AG10803 (cell line): ENCODE data around the gene SLC25A51.

DNA sequence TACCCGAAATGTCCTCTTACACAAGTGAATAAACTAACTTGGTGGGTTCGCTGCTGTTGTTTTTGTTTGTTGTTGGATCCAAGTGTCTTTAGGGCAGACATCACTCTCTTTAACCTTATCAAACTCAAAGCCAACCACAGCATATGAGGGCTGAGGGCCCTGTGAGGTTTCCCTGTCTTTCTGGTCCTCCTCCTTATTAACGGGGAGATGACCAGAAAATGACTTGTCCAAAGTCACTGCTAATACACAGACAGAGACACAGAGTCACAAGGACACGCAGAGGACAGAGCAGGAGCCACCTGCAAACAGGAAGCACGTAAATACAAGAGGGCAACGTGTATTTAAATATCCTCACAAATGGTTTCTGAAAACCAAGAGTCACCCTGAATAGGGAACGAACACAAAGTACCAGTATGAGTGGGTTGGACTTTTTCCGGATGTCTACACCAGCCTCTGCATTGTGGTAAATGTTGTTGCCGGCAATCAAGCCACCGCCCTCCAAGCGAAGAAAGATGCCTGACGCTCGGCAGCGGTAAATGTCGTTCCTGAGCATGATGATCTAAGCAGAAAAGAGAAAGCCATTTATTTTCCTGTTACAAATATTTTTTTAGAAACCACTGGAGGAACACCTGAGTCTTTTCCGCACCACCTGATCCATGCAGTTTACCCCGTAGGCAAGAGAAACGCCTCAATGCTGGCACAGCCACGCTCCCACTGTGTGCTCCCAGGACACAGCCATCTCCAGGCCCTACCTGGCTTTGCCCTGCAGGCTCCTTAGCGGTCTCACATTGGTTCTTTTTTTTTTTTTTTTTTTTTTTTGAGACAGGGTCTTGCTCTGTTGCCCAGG, 44.5 kb downstream of the FBXO10 start:
- RRBS = no CpG with 5 or more reads among the region's 20 CpGs

DNA sequence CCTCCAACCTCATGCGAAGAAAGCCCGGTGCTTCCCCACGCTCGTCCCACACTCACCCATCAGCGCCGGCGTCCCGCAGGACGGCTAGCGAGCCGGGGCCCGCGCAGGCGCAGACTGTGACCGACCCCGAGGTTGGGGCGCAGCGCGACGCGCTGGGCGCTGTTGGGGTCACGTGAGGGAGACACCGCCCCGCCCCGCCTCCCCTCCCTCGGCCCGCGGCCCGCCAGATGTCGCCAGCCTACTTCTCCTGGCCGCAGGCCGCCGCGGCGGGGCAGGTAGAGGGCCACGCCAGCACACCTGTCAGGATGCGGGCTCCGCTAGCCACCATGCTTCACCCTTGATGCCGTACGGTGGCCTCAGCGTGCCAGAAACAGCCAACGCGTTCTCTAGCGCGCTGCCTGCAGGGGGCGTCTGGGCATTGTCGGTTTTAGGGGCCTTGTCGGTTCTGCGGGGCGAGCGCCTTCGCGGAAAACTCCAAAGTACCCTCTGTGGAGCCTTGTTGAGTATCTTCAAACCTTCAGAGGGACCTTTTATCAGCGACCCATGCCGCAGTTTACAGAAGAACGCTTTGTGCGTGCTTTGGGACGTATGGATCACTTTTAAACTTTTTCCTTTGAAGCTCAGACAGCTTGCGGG, at the start of gene SLC25A51:
Gene SLC25A51, minus strand, starts transcription at position 116 of the 636 bp plus-strand sequence.
- RRBS = 0% methylated on average over 2 of the region's 60 CpGs

GRCh38 chr9:37938339-37939421, 34.8 kb upstream of the SLC25A51 start:
- RRBS = 2% methylated on average over 9 of the region's 25 CpGs

DNA sequence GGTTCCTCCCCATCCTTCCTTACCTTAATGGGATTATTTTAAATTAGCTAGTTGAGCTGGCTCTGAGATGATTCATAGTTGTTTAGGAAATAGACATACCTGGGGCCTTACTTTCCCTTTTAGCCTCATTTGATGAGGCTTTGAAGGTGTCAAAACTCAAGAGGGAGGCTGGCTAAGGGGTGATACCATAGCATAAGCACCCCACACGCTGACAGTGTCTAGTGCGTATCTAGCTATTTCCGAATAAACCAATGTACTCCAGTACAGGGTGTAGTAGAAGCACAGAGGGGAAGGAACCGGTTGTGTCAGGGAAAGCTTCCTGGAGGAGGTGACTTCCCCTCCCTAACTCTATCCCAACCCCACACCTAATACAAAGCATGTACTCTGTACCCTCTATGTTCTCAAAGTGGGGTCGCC, 63.3 kb upstream of the SLC25A51 start:
- RRBS = no CpG with 5 or more reads among the region's 5 CpGs

GRCh38 chr9:37984844-37985553, 81.1 kb upstream of the SLC25A51 start:
- RRBS = no CpG with 5 or more reads among the region's 18 CpGs

GRCh38 chr9:38018857-38019978, 49.8 kb downstream of the SHB start:
- RRBS = no CpG with 5 or more reads among the region's 12 CpGs

- RRBS = 49% methylated on average over 2 of the region's 16 CpGs
Measured at GRCh38 chr9:38038399-38039260, 30.4 kb downstream of the SHB start.

GRCh38 chr9:38044049-38044537, 24.9 kb downstream of the SHB start:
- RRBS = 40% methylated on average over 2 of the region's 7 CpGs

GRCh38 chr9:38058069-38058639, 10.9 kb downstream of the SHB start:
- RRBS = no CpG with 5 or more reads among the region's 5 CpGs

- RRBS = no CpG with 5 or more reads among the region's 34 CpGs
Measured at GRCh38 chr9:39464365-39464970, 109.0 kb downstream of the SPATA31A1 start.

DNA sequence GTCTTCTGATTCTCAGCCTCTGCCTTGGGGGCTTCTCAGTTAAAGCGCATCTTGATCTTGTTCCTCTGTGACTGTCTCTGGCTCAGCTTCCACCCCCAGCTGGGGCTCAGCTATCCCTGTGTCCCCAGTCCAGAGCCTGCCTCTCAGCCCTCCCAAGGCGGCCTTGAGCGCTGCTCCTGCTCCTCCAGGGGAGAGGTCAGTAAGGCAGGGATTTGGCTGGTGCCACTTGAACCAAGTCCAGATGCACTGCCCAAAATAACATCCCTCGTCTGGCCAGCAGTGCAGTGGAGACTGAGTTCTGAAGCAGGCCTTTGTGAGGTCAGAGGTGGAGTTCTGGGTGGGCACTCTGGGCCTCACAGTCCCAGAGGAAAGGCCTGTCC, 629.8 kb downstream of the FOXD4L6 start:
- RRBS = no CpG with 5 or more reads among the region's 4 CpGs

- RRBS = no CpG with 5 or more reads among the region's 4 CpGs
Measured at GRCh38 chr9:40601000-40601868, 527.2 kb downstream of the FOXD4L6 start.

GRCh38 chr9:41272779-41273564, 83.9 kb upstream of the ZNG1F start:
- RRBS = no CpG with 5 or more reads among the region's 50 CpGs

DNA sequence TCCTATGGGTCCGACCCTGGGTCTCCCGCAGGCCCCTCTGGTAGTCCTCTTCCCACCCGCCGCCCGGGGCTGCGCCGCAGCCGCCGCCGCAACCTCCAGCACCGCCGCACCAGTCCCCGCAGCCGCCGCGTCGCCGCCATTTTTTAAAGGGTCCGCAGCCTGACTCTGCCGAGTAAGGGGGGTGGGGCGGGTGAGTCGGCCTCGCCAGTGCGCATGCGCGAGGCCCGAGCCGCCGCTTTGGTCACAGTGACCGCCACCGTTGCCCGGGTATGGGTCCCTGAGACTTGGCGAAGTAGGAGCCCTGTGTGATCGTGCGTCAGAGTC, 169.5 kb upstream of the ZNG1F start:
- RRBS = no CpG with 5 or more reads among the region's 35 CpGs

- RRBS = no CpG with 5 or more reads among the region's 28 CpGs
Measured at GRCh38 chr9:41652046-41652626, 463.0 kb upstream of the ZNG1F start.

GRCh38 chr9:41653996-41654902, 465.1 kb upstream of the ZNG1F start:
- RRBS = no CpG with 5 or more reads among the region's 31 CpGs

- RRBS = no CpG with 5 or more reads among the region's 2 CpGs
Measured at GRCh38 chr9:42306614-42307099, 123.2 kb downstream of the SPATA31A6 start.

DNA sequence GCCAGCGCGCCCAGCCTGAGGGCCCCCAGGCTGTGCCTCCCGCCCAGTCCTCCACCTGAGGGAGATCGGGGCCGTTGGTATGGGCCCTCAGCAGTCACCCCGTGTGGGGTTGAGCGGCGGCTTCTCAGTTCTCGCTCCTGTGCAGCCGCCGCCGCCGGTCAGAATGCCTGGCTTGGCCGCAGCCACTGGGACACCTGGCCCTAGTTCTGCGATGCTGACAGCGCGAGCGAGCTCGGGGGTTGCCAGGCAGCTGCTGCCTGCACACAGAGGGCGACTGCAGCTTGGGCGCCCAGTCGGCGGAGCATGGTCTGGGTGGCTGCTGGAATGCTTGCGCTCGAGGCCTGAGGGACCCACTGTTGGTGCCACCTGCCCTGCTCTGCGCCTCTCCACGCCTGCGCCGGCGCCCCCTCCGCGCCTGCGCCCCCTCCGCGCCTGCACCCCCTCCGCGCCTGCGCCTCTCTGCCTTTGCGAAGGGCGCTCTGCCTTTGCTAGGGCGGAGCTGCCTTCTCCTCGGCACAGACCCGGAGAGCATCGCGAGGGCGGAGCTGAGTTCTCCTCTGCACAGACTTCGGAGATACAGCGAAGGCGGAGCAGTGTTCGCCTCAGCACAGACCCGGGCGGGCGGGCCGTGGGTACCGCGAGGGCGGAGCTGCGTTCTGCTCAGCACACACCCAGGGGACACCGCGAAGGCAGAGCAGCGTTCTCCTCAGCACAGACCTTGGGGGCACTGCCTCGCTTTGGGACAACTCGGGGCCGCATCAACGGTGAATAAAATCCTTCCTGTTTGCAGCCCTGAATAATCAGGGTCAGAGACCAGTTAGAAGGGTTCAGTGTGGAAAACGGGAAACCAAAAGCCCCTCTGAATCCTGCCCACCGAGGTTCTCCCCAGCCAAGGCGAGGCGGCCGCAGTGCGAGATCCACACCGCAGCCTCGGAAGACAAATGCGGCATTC, 1648.4 kb downstream of the SPATA31A7 start:
- RRBS = 3% methylated on average over 7 of the region's 74 CpGs

DNA sequence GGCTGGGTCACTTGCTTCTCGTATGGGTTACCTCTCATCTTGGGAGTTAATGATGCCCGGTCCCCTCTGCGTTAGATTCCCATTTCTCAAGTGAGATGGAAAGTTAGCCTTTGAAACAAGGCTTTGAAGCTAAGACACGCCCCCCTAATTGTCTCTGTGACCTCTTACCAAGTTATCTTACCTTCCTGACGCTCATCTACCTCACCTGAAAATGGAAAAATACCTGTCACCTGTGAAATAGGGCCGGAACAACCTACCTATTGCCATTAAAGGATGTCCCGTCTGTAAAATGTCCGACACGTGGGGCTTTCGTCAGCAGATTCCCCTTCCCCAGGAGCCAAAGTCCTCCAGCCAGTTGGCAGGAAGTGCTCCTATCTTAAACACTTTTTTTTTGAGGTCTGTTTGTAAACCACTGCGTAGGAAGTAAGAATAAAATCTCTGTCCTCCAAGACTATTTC, 557 bp downstream of the ZNG1E start:
- RRBS = no CpG with 5 or more reads among the region's 11 CpGs

DNA sequence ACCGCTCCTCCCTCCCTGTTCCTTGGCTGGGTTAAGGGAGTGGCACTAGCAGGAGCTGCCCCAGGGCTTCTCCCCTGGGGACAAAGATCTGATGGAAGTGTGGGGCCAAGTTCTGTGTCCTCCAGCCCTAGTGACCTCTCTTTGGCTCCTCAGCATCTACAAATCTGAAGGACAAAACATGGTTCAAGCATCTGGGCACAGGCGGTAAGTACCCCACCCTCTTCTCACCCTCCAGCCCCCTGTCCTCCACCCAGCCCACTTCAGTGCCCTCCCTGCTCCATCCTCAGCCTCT, 141.6 kb downstream of the FOXD4L4 start:
- RRBS = no CpG with 5 or more reads among the region's 2 CpGs